Mononuclear cell (primary cell): ENCODE measurements around the genes SMTNL2, MINK1, C17orf107 and RNF167.

GRCh38 chr17:4510003-4510339 lies 11.3 kb downstream of the SPNS2 start:
- RRBS = no CpG with 5 or more reads among the region's 15 CpGs

- RRBS = no CpG with 5 or more reads among the region's 18 CpGs
Observed at GRCh38 chr17:4512711-4513251, 14.1 kb downstream of the SPNS2 start.

DNA sequence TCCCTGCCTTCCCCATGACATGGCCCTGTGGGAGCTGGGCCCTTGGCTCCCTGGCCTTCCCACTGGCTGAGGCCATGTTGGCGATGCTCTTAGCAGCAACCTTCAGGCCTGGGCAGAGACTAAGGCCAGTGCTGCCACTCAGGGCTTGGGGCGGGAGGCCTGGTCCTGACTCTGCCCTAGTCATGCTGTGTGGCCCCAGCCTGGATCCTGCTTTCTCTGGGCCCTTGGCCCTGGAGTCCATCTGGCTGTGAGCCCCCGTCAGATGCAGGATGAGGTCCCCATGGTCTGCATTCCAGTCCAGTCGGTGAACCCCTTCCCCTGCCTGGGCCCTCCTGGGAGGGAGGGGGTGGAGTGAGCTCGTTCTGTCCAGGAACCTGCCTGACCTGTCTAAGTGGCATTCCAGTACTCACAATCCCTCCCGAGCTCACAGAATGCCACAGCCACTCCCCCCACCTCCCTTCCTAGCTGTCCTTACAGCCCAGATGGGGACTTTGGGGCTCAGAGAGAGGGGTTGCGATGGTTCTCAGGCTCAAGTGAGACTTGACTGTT lies 15.4 kb downstream of the SPNS2 start:
- RRBS = no CpG with 5 or more reads among the region's 7 CpGs

- RRBS = 5% methylated on average over 8 of the region's 31 CpGs
Observed at GRCh38 chr17:4583679-4584305, 537 bp upstream of the SMTNL2 start.

DNA sequence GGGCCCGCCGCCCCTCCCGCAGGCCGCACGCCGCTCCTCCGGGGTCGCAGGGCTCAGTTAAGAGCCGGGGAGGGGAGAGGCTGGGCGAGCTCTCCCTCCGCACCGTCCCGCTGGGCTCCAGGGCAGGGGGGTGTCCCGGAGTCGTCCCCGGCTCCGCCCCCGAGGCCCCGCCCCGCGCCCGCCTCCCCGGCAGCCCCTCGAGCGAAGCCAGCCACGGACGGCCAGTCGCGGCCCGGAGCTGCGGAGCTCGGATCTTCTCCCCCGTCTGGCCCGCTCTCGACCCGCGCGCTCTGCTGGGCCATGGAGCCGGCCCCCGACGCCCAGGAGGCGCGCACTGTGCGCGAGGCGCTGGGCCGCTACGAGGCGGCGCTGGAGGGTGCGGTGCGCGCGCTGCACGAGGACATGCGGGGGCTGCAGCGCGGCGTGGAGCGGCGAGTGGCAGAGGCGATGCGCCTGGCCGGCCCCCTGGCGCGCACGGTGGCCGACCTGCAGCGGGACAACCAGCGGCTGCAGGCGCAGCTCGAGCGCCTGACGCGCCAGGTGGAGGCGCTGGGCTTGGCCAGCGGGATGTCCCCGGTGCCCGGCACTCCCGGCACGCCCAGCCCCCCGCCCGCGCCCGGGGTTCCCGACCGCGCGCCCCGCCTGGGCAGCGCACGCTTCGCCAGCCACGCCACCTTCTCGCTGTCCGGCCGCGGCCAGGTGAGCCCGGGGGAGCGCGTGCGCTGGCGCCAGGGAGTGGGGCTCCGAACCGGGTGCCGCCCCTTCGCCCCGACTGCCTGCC lies at the start of gene SMTNL2:
SMTNL2 (plus strand) TSS at position 224 of the 781 bp plus-strand sequence.
- RRBS = 5% methylated on average over 73 of the region's 108 CpGs

DNA sequence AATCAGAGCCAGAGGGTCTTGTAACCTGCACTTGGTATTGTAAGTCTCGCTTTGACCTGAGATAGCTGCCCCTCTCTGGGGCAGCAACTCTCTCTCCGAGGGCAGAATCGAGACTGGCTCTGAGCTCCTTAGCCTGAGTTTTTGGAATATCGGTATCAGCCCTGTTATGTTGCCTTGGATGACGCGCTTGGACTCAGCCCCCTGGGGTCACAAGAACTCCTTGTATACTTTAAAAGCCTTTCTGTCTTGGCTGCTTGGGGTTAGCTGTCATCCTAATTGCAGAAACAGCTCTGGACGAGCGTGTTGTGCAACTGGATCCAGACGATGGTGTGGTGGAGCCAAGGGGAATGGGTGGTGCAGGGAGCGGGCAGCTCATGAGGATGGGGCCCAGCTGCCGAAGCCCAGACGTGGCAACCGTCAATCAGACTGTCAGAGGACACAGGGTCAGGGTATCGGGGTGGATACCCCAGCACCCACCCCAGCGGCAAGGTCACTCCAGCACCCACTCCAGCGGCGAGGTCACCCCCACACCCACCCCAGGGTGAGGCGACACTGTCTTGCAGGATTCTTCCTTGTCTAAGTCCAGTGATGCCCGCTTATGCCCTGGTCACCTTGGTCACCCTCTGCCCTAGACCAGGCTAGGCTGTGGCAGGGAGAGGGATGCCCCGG lies 14.8 kb downstream of the SMTNL2 start:
- RRBS = 91% methylated on average over 1 of the region's 20 CpGs

GRCh38 chr17:4599663-4600370 lies 15.5 kb downstream of the SMTNL2 start:
- RRBS = 96% methylated on average over 2 of the region's 23 CpGs

- RRBS = no CpG with 5 or more reads among the region's 21 CpGs
Observed at GRCh38 chr17:4616811-4617532, 24.5 kb downstream of the ALOX15 start.

DNA sequence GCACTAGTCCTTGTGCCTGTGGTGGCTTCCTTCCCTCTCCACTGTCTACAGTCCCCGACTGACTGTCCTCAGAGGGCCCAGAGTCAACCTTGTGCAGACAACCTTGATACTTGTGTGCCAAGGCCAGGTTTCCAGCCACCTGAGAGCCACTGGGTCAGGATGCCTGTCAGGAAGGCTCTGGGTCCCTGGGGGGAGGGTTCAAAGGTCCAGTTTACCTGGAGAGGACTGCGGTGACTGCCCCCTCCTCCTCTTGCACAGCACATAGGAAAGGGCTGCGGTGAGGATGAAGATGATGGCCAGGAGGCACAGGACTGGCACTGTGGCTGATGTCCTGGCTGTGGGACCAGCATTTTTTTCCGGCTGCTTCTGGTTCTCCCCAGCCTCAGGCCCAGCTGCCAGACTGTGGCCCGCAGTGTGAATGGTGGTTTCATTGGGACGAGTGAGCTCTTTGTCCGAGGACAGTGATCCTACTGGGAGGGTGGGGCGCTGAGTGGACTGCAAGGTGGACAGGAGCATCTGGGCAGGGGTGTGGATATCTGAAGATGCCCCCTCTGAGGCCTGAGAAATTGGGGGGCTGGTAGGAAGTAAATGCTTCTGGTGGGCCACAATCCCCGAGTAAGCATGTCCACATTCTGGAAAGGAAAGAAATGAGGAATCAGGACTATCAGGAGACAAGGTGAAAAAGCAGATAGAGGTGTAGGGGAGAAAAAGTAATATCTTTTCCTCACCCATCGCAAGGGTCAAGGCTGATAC lies 3.8 kb downstream of the MED11 start:
- RRBS = no CpG with 5 or more reads among the region's 10 CpGs

DNA sequence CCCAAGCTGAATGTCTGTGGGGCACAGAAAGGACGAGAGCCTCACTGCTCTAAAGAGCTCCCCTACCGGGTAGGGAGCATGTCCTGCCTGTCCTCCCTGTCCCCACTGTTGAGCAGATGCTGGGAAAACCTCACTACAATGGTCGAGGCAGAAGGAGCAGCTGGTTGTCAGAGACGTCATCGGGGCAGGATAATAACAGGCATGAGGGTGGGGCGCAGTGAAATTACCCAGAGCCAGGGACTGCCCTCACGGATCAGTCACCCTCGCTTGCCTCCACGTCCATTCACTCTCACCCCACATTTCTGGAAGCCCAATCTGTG lies 543 bp downstream of the TM4SF5 start:
- RRBS = no CpG with 5 or more reads among the region's 9 CpGs

DNA sequence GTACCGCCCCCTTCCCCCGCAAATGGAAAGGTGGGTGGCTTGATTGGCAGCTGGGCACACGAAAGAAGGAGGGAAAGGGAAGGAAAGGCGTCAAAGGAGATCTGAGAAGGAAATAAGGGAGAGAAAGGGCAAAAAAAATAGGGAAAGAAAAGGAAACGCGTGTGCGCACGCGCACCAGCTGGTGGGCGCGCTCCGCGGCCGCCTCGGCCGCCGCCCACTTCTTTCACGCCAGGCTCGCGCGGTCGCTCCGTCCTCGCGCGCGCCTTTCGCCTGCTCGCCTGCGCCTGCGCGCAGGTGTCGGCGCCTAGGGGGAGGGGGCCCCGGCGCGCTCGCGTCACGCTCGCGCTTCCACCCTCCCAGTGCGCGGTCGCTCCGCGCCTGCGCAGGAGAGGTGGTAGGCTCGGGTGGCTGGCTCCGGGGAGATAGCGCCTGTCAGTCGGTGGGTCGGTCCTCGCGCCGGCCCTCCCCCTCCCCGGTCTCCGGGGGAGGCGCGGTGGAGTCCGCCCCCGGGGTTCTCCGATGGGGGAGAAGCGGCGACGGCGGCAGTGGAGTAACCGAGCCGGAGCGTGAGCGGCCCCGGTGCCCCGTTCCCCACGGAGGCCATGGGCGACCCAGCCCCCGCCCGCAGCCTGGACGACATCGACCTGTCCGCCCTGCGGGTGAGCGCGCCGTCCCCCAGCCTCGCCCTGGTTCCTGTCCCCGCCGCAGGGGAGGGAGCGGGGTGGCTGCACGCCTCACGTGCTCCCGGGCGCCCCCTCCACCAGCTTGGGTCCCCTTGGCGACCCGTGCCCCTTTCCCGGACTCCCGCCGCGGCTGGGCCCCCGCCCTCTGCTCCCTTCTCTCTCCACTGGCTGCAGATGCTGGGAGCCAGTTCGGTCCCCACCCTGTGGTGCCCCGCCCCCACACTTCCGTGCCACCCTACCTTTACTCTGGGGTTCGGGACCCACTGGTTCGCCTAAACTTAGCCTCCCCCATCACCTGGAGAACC lies at the start of gene MINK1:
MINK1 (plus strand) TSS at position 359 of the 988 bp plus-strand sequence.
- RRBS = 2% methylated on average over 30 of the region's 104 CpGs

DNA sequence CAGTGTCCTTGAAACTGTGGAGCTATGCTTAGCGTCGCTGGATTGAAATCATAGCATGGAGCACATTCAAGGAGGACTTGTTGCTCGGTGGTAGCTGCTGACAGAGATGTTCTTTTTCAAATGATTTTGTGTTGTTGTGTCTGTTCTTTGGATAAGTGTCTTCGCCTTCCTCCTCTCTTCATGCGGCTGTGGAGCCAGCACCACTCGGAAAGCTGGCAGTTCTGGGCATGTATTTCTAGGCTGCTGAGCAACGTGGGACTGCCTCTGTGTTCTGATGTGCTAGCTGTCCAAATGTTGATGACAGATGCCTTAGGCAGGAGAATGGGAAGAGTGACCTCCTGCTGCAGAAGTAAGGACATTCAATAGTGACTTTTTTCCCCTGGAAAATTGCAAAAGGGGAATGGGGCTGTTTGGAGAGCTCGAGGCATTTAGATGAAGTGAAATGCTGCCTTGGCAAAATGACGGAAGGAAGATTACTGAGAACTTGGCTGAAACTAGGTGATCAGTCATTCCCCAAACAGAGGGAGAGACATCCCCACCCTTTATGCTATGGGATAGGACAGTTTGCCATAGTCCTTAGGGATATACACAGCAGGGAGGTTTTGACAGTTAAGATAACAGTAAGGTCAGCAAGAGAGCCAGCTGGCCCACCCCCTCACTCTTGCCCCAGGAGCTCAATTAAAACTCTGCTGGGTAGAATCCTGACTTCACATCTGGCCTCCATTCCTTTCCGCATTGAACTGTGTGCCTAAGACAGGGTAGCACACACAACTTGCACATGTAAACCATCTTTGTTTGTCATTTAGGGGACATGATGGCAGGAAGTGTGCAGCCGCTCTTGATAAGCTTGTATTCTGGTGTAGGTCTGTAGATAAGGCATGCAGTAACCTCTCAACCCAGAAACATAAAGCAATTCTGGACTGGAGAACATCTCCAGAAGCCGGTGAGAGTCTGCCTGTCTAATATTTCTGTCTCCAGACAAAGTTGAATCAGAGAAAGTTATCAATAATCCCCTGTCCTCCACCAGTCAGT lies 4.9 kb downstream of the MINK1 start:
- RRBS = no CpG with 5 or more reads among the region's 12 CpGs

DNA sequence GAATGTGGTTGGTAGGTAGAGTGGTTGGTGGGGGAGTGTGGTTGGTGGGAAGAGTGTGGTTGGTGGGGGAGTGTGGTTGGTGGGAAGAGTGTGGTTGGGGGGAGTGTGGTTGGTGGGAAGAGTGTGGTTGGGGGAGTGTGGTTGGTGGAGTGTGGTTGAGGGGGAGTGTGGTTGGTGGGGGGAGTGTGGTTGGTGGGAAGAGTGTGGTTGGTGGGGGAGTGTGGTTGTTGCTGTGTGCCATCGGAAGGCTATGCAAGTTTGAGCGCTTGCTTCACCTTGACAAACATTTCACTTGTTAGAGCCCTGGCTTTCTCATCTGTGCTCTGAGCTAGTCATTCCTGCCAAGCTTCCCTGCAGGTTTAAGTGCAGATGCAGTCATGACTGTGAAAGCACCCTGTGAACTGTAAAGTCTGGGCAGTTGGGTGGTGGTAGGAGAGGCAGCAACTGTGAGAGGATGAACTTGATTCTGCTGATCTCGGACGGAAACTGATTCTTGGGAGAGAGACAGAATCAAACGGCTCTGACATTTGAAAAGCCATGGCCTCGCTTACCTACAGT lies 20.2 kb downstream of the MINK1 start:
- RRBS = no CpG with 5 or more reads among the region's 6 CpGs

DNA sequence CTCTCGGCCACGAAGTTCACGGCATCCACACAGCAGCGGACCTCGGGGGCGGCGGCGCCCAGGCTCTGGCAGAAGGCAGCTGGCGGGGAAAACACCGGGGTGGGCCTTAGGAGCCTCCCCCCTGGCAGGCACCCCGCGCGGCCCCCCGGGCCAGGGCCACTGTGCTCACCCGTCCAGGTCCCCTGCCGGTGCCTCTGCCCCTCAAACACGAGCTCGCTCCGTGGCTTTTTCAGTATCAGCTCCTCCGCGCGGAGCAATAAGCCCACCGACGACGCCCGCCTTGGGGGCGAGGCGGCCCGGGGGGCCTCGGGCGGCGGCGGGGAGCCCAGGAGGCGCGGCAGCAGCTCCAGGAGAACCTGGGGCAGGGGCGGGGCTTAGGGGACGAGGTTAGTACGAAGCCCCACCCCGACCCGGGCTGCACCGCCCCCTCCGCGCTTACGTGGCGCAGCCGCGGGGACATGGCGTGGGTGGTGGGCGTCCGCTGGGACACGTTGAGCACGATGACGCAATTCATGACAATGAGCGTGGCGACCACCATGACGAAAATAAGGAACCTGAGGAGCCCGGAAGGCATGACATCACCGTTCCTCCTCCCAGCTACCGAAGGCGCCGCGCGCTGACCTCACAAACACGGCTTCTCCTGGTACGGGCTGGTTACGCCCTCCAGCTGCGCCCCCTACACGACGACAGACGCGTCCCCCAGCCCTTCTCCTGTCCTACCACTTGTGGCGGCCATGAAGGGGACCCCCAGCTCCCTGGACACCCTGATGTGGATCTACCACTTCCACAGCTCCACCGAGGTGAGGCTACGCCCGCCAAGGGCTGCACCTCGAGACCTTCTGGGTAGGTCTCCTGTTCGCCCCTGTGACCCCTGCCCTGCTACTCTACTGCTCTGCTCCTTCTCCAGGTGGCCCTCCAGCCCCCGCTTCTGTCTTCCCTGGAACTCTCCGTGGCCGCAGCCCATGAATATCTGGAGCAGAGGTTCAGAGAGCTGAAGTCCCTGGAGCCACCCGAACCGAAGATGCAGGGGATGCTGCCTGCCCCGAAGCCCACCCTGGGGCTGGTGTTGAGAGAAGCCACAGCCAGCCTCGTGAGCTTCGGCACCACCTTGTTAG lies at the start of gene C17orf107:
C17orf107 (plus strand) TSS at position 508 of the 1,115 bp plus-strand sequence.
- RRBS = 5% methylated on average over 24 of the region's 85 CpGs

GRCh38 chr17:4939767-4940847 lies at the start of gene RNF167:
RNF167 (plus strand) TSS chr17:4940268.
- RRBS = 2% methylated on average over 30 of the region's 83 CpGs

- RRBS = 1% methylated on average over 16 of the region's 40 CpGs
Observed at GRCh38 chr17:4966618-4967326, 845 bp downstream of the SPAG7 start.

DNA sequence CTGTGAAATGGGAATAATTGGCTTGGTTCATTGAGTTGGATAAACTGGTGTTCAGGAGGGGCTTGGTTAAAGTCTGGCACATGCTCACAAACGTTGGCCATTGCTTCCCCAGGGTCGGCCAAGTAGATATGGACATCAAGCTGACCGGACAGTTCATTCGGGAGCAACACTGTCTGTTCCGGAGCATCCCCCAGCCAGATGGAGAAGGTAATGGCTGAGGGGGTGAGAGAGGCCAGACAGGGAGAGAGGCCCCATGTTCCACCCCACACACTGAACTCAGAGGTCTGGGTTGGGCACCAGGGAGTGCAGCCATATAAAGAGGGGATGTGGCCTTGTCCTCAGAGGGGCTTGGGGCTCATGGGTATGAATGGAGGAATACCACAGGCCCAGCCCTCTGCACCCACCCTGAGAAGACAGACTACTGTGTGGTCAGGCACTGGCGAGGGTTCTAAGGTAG lies 16.9 kb downstream of the KIF1C start:
- RRBS = no CpG with 5 or more reads among the region's 6 CpGs

- RRBS = 95% methylated on average over 8 of the region's 37 CpGs
Observed at GRCh38 chr17:5021954-5022801, 13.0 kb downstream of the SLC52A1 start.

- RRBS = 91% methylated on average over 13 of the region's 45 CpGs
Observed at GRCh38 chr17:5023354-5024679, 11.4 kb downstream of the SLC52A1 start.

DNA sequence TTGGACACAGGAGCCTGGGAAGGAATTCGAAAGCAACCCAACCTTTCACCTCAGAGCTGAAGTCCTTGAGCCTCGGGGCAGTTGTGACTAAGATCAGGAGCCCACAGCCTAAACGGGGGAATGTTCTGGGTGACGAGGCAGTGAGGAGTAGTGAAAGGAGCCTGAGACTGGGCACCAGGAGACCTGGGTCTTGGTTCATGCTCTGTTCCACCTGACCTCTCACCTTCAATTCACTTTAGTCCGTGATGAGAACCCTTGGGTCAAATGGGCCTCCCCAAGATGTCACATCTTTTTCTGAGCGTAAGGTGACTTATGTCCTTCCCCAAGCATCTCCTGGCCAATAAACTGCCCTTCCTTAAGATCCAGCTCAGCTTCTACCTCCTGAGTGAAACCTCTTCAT lies 9.6 kb upstream of the SLC52A1 start:
- RRBS = no CpG with 5 or more reads among the region's 6 CpGs